ENCODE results near the gene NEMP2.

- RRBS = no CpG with 5 or more reads among the region's 4 CpGs
CAGE:
- cytosol, long polyA plus RNA = no peak
- long polyA plus RNA = no peak
- nucleus, long polyA plus RNA = no peak
These were observed 37.1 kb downstream of the NEMP2 start for GRCh38 chr2:190497369-190497804.

- RRBS = no CpG with 5 or more reads among the region's 7 CpGs
CAGE:
- cytosol, long polyA plus RNA = no peak
- long polyA plus RNA = no peak
- nucleus, long polyA plus RNA = no peak
These were observed 33.6 kb downstream of the NEMP2 start for GRCh38 chr2:190500791-190501505.

DNA sequence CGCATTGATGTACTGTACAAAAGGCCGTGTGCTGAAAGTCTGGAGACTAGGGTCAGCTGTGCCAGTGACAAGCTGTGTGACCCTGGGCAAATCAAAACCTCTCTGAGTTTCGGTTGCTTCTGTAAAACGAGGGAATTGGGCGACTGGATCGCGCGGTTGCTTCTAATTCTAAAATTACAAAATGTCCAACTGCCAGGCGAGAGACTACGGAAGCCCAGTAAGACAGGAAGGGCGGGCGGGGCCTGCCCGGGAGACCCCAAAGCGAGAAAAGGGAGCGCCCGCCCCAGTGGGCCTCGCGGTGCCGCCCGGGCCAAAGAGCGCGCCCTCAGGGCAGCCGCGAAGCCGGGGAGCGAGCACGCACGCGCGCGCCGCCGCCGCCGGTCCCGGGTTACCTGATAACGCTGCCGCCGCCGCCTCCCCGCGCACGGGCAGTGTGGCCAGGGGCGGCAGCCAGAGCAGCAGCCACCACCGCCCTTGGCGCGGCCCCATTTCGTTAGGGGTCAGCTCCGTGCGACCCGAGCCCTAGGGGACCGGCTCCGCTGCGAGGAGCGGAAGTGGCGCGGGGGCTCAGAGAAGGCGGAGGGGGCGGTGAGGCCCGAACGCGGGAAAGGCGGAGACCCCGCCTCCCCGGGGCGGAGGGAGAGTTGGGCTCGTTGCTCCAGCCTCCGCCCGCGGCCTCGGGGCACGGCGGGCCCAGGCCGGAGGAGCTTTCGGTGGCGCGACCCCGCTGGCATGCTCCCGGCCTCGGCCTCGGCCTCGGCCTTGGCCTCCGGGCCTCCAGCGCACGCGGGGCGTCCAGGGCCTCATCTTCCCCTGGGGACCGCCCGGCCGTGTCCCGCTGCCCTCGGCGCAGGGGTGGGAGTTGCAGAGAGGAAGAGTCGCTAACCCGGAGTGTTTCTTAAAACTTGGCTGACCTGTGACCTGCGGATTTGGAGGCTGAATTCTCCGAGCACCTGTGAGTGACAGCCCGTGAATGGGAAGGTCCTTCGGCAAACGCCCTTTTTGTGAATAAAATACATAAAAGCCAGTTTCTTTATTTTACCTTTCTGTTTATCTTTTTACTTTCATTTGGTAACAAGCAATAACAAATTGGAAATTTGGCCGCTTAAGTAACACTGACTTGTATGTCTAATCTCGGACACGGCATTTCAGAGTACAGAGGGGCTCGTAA is at the start of gene NEMP2:
Gene NEMP2, minus strand, starts transcription at position 556 of the 1,171 bp plus-strand sequence.
- RRBS = 2% methylated on average over 62 of the region's 104 CpGs
CAGE:
- cytosol, long polyA plus RNA = no peak
- long polyA plus RNA = no peak
- nucleus, long polyA plus RNA = start-site peak on the minus strand centred at position 526 of the sequence, 33 bp wide, 54 reads

GRCh38 chr2:190891818-190892512 is 11.3 kb downstream of the GLS start:
- RRBS = no CpG with 5 or more reads among the region's 1 CpG
CAGE:
- cytosol, long polyA plus RNA = no peak
- long polyA plus RNA = no peak
- nucleus, long polyA plus RNA = no peak

- RRBS = no CpG with 5 or more reads among the region's 4 CpGs
CAGE:
- cytosol, long polyA plus RNA = no peak
- long polyA plus RNA = no peak
- nucleus, long polyA plus RNA = no peak
These were observed 24.4 kb downstream of the GLS start for GRCh38 chr2:190904975-190905551.

- RRBS = no CpG with 5 or more reads among the region's 1 CpG
CAGE:
- cytosol, long polyA plus RNA = no peak
- long polyA plus RNA = no peak
- nucleus, long polyA plus RNA = no peak
These were observed 62.4 kb downstream of the GLS start for GRCh38 chr2:190942926-190943564.

DNA sequence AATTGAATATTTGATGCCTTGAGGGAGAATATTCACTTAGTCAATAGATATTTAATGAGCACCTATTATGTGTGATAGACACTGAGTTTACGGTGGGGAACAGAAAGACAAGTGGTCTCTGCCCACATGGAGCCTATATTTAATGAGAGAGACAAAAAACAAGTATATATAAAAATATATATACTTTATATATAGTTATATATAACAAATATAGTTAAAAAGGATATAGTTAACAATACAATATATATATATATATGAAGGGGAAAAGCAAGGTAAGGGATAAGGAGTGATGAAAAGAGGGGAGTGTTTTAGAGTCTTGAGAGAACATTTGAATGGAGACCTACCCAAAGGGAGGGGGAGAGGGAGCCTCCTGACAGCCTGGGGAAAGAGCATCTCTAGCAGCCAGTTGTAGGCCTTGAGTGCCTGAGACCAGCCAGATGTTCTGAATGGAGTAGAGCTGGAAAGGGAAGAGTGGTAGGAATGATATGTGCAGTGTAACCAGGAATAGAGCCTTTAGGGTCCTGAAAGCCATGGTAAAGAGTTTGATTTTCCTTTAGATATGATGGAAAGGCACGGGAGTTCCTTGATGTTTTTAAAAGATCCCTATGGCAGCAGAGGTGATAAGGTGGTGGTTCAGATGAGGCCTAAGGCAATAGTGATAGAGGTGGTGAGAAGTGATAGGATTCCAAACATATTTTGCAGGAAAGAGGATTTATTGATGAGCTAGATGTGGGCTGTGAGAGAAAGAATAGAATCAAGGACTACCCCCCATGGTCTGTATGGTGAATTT is 64.0 kb downstream of the STAT1 start:
- RRBS = no CpG with 5 or more reads among the region's 2 CpGs
CAGE:
- cytosol, long polyA plus RNA = no peak
- long polyA plus RNA = no peak
- nucleus, long polyA plus RNA = no peak

- RRBS = no CpG with 5 or more reads among the region's 7 CpGs
CAGE:
- cytosol, long polyA plus RNA = no peak
- long polyA plus RNA = no peak
- nucleus, long polyA plus RNA = no peak
These were observed 14.8 kb downstream of the STAT1 start for GRCh38 chr2:190999159-190999496.

DNA sequence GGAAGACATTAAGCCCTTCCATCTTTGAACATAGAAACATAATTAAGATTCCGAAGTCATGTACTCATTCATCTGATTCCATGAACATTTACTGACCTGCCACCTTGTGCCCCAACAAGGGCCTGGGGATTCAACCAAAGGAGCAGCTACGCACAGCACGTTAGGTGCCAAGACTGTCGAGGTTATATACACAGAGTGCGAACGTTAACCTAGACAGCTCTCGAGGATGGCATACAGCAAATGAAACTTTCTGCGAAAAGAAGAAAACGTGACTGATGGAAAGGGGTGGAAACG is 595 bp downstream of the STAT1 start:
- RRBS = no CpG with 5 or more reads among the region's 10 CpGs
CAGE:
- cytosol, long polyA plus RNA = no peak
- long polyA plus RNA = no peak
- nucleus, long polyA plus RNA = no peak

DNA sequence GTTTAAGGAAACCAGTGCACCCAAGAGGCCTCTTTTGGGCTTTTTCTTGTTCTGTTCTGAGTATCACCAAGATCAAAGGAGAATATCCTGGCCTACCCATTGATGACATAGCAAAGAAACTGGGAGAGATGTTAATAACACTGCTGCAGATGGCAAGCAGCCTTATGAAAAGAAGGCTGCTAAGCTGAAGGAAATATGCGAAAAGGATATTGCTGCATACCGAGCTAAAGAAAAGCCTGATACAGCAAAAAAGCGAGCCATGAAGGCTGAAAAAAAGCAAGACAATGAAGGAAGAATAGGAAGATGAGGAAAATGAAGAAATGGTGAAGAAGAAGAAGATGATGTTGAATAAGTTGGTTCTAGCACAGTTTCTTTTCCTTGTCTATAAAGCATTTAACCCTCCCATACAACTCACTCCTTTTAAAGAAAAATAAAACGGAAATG is 23.7 kb upstream of the STAT4 start:
- RRBS = no CpG with 5 or more reads among the region's 4 CpGs
CAGE:
- cytosol, long polyA plus RNA = no peak
- long polyA plus RNA = no peak
- nucleus, long polyA plus RNA = no peak

- RRBS = no CpG with 5 or more reads among the region's 1 CpG
CAGE:
- cytosol, long polyA plus RNA = no peak
- long polyA plus RNA = no peak
- nucleus, long polyA plus RNA = no peak
These were observed 26.0 kb upstream of the STAT4 start for GRCh38 chr2:191176808-191177153.

- RRBS = no CpG with 5 or more reads among the region's 4 CpGs
CAGE:
- cytosol, long polyA plus RNA = no peak
- long polyA plus RNA = no peak
- nucleus, long polyA plus RNA = no peak
These were observed 43.2 kb upstream of the STAT4 start for GRCh38 chr2:191193870-191194516.

DNA sequence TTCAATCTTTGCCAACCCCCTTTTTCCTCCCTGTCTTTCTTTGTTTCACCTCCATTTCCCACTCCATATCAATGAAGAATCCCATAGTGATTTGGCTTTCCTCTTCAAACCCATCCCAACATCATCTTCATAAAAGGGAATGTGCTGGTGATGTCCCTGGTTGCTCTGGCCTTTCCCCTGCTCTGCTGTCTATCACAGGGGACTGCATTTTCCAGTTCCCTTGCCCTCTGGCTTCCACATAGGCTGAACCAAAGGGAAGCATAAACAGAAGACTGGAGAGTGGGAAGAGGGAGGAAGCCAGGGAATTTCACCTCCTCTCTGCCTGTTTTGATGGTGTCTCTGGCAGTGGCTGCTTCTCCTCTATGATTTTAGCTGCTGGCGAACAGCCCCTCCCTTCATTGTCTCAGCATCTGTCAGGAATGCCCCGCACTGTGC is 12.5 kb upstream of the MYO1B start:
- RRBS = no CpG with 5 or more reads among the region's 2 CpGs
CAGE:
- cytosol, long polyA plus RNA = no peak
- long polyA plus RNA = no peak
- nucleus, long polyA plus RNA = no peak

DNA sequence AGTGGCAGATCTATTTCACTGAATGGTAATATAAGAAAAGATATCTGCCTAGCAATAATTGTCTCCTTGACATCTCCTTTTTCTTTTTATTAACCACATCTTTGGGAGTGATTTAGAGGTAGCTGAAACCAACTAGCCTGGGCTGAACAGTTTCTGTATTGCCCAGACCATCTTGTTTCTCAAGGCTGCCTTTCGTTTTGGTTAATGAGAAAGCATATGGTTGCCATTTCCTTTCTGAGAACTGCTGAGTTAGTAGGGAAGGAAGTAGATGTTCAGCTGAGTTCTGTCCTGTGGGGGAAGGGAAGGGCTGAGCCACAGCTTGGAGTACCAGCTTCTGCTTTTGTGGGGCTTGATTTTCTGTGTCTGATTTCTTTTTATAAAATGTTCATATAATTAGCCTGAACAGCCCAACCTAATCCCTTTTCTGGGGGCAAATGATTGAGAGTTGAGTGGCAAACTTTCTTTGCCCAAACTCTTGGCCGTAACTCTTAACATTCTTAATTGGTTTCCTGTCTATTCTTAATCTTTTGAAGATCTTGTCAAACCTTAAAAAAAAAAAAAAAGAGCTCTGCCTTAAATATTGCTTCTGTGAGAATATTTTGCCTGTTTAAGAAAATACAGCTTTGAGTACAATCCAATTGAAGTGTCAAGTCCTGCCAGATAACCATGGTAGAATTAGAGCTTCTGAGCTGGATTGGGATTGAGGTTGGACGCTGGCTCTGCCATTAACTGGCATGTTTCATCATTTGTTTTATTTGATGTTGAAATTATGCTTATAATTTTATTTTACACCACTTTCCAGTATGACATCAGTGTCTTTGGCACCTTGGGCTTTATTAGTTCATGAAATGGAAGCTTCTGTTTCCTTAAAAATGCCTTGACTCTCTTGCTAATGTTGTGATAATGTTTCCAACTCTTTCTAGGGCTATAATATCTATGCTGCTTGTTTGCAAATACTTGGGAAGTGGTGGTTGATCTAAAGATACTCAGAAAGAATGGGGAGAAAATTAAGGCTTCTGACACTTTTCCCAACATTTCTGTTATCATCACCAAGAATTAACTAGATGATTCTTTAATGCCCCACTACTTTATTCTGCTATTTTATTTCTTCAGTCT is 1.8 kb upstream of the NABP1 start:
- RRBS = no CpG with 5 or more reads among the region's 3 CpGs
CAGE:
- cytosol, long polyA plus RNA = no peak
- long polyA plus RNA = no peak
- nucleus, long polyA plus RNA = no peak

GRCh38 chr2:191837167-191837448 is 9.8 kb downstream of the CAVIN2 start:
- RRBS = no CpG with 5 or more reads among the region's 2 CpGs
CAGE:
- cytosol, long polyA plus RNA = no peak
- long polyA plus RNA = no peak
- nucleus, long polyA plus RNA = no peak

- RRBS = no CpG with 5 or more reads among the region's 2 CpGs
CAGE:
- cytosol, long polyA plus RNA = no peak
- long polyA plus RNA = no peak
- nucleus, long polyA plus RNA = no peak
These were observed 148.4 kb upstream of the CAVIN2 start for GRCh38 chr2:191995307-191995749.

GRCh38 chr2:192222922-192223322 is 28.2 kb upstream of the TMEFF2 start:
- RRBS = no CpG with 5 or more reads among the region's 1 CpG
CAGE:
- cytosol, long polyA plus RNA = no peak
- long polyA plus RNA = no peak
- nucleus, long polyA plus RNA = no peak

GRCh38 chr2:195073257-195073612 is 583.8 kb upstream of the SLC39A10 start:
- RRBS = no CpG with 5 or more reads among the region's 19 CpGs
CAGE:
- cytosol, long polyA plus RNA = no peak
- long polyA plus RNA = no peak
- nucleus, long polyA plus RNA = no peak

DNA sequence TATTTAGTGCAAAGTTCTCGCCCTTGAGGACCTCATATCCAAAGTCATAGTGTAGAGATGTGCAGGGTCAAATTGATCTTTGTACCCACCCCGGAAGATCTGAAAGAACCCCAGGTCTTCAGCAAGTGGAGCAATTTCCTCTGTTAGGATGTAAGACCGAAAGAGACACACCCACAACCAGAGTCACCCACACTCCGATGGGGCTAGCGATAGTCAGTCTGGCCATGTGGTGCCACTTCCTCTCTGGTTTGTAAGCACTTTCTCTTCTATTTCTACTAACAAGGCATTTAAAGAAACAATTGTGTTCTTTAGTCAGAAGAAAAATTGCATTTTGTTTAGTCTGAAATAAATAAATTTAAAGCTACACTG is 120.8 kb upstream of the SLC39A10 start:
- RRBS = no CpG with 5 or more reads among the region's 5 CpGs
CAGE:
- cytosol, long polyA plus RNA = no peak
- long polyA plus RNA = no peak
- nucleus, long polyA plus RNA = no peak

DNA sequence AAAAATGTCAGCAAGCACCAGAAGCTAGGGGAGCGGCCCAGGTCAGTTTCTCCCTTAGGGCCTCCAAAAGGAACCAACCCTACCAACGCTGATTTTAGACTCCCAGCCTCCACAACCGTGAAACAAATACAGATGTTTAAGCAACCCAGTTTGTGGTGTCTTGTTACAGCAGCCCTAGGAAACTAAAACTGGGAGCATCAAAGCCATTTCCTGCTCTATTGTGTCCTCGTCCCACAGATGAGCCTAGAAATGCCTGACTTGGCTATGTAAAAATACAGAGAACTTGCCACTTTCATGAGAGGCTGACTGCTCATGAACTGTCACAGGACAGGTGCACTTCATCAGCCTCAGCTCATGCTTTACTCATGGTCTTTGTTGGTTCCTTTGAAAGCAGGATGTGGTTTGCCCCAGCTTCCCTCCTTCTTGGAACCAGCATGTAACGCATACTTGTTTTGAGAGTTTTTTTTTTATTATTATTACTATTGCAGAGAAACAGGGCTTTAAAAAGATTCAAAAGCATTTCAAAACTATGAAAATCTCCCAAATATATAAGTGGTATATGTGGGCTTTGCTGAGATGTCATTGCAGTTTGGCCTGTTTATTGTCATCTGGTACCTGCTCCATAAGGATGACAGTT is 97.5 kb upstream of the SLC39A10 start:
- RRBS = no CpG with 5 or more reads among the region's 5 CpGs
CAGE:
- cytosol, long polyA plus RNA = no peak
- long polyA plus RNA = no peak
- nucleus, long polyA plus RNA = no peak